ENCODE results near the gene ABHD12B.

DNA sequence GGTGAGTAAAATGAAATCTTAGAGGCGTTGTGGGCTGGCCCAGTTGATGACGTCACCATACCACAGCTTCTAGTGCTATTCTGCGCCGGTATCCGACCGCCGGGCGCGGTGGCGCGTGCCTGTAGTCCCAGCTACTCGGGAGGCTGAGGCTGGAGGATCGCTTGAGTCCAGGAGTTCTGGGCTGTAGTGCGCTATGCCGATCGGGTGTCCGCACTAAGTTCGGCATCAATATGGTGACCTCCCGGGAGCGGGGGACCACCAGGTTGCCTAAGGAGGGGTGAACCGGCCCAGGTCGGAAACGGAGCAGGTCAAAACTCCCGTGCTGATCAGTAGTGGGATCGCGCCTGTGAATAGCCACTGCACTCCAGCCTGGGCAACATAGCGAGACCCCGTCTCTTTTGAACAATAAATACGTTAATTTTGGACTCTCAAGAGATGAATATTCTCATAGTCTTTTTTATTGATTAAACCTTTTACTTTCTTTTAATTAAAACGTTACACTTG lies 354 bp upstream of the RPS29 start:
- RRBS: no CpG with 5 or more reads among the region's 30 CpGs

- RRBS: no CpG with 5 or more reads among the region's 5 CpGs
These were observed 1.9 kb downstream of the MGAT2 start for GRCh38 chr14:49622065-49623322.

- RRBS: no CpG with 5 or more reads among the region's 1 CpG
These were observed 6.4 kb downstream of the KLHDC2 start for GRCh38 chr14:49774141-49774897.

- RRBS: no CpG with 5 or more reads among the region's 3 CpGs
These were observed 27.8 kb downstream of the KLHDC2 start for GRCh38 chr14:49795714-49796212.

GRCh38 chr14:50095693-50096314 lies 20.6 kb downstream of the VCPKMT start:
- RRBS: no CpG with 5 or more reads among the region's 8 CpGs

- RRBS: no CpG with 5 or more reads among the region's 7 CpGs
These were observed 24.1 kb downstream of the DMAC2L start for GRCh38 chr14:50335937-50336861.

DNA sequence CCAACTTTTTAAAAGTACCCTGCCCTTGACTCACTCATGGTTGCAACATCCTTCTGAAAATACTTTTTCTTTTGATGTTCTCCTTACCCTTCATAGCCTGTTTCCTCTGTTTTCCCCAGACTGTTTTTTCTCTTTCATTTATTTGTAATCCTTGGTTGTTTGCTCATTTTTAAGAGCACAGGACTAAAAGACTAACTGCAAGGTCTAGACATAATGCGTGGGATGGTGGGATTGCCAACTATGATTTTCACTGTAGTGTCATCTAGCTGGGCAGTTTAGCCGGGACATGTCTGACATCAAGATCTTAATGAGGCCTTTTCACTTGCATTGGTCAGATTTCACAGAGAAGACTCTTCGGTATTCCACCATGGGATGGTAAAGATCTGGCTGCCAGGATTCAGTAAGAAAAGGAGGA lies 21.3 kb upstream of the CDKL1 start:
- RRBS: no CpG with 5 or more reads among the region's 3 CpGs

GRCh38 chr14:50522024-50522494 lies 10.3 kb downstream of the MAP4K5 start:
- RRBS: no CpG with 5 or more reads among the region's 1 CpG

DNA sequence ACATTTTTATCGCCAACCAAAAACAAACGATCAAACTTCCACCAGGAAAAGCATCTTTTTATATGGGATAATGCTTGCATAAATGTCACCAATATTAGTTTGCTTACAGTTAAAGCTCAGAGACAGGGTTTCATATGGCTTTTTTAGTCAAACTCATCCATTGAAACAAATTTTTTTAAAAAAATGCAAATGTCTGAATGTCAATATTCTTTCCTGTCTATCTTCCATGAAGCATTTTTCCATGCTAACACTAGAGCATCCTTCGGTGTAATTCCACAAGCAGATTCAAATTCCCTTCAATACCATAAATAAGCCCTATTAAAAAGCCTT lies 1.0 kb downstream of the MAP4K5 start:
- RRBS: no CpG with 5 or more reads among the region's 3 CpGs

- RRBS: no CpG with 5 or more reads among the region's 5 CpGs
These were observed 409 bp upstream of the ATL1 start for GRCh38 chr14:50559561-50559911.

- RRBS: 0% methylated on average over 3 of the region's 7 CpGs
These were observed 459 bp downstream of the SAV1 start for GRCh38 chr14:50667804-50667890.

DNA sequence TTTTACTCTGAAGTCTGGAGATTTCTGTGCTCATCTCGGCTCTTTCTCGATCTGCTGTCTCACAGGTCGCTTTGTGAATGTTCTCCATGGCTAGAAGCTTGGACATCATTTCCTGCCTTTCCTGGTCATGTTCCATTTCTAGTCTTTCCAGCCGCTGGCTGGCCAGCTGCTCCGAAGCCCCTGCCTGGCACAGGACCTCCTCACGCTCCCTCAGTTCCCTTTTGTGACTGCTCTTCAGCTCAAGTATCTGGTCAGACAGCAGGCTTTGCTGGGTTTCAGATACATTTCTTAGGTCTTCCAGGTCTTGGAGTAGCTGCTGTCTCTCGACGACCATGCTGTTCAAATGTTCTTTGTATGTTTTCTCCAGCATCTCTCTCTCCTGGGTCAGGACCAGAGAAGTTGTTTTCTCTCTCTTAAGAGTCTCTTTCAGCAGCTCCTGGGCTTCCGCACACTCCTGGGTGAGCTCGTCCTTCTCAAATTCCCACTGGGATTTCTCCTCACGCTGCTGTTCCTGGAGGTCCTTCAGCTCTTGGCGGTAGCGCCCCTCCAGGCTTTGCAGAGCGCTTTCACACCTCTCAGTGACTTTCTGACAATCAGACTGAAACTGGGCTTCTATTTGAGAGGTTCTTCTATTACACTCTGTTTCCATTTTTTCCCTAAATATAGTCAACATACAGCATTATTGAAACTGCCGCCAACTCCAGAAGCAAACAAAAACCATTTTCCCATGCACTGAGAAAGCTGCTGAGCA lies 72.8 kb downstream of the NIN start:
- RRBS: no CpG with 5 or more reads among the region's 15 CpGs

GRCh38 chr14:50871861-50872308 lies at the start of gene ABHD12B:
Gene ABHD12B, plus strand, starts transcription at chr14:50872053.
- RRBS: 11% methylated on average over 22 of the region's 53 CpGs

GRCh38 chr14:50935420-50935909 lies 8.8 kb downstream of the PYGL start:
- RRBS: no CpG with 5 or more reads among the region's 3 CpGs

GRCh38 chr14:50967717-50968030 lies 23.4 kb upstream of the PYGL start:
- RRBS: no CpG with 5 or more reads among the region's 2 CpGs

DNA sequence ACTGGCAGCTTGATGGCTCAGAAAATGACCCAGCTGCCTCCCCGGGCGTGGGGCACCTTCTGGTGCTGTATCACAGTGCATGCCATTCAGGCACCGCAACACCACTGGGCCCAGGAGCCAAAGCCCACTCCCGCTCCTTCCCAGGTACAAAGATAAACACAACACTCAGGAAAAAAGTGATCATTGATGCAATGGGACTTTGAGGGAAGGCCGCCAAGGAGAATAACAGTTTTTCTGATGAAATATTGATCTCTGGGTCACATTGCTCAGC lies 65.7 kb downstream of the TRIM9 start:
- RRBS: no CpG with 5 or more reads among the region's 5 CpGs

GRCh38 chr14:51480067-51480429 lies 171.7 kb upstream of the FRMD6 start:
- RRBS: no CpG with 5 or more reads among the region's 3 CpGs

DNA sequence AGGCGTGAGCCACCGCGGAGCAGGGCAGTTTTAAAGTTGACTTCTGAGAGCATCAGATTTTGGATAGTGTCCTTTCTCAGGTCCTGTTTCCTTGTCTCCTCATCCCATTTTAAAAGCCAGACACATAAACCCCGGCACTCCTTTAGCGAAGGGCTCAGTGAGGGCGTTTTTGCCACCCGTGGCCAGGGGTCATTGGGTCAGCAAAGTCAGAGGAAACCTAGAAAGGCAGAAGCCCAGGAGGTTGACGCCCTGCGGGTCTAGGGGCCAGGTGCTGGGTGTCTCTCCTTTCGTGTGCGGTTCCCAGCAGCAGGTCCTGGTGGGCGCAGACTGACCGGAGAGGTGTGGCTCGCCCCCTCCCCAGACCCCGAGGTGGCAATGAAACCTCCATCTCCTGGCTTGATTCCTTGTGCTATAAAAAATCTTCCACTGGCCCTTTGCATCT lies 1.0 kb upstream of the FRMD6 start:
- RRBS: no CpG with 5 or more reads among the region's 15 CpGs

DNA sequence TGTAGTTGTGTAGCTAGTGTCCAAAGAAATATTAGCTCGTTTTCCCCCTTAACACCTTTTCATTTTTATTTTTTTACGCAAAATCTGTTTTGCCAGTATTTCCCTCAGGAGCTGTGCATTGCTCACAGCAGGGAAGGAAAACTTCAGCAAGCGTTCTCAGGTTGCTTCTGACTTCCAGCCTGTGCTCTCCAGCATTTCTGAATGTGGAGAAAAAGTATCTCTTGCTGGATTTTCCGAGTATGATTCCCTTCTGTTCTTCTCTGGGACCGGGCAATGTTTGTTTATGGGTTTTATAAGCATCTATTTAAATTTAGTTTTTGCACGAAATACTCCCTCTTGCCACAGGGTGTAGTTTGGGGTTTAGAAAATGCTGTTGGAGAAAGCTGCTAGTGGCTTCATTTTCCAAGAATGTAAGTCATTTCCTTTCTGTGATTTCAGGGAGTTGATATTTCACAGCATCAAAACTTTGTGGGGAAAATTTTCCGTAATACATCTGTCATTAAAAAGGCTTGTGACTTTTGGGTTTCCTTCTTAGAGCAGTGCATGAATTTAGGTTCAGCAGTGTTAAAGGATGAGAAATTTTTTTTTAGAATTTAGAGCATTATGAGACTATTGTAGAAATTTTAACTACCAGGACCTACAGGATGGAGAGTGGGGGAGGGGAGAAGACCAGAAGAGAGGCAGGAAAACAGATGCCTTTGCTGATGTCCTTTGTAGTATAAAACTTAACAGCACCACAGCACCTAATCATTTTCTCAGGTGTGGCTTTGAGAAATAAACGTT lies 1.4 kb downstream of the FRMD6 start:
- RRBS: no CpG with 5 or more reads among the region's 8 CpGs

DNA sequence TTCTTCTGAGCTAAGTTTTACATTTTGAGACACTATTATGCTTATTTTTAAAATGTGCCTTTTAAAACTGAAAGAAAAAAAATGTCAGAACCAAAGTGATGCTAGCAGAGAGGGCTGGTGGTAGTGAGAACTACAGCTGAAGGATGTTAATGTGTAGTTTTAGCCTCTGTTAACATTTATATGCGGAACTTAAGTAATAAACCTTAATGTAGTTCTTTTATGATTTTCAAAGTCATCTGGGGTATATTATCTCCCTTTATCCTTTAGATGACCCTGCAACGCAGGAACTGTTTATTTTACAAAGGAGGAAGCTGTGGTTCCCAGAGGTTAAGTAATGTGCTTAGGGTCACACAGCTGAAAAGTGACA lies 23.7 kb downstream of the GNG2 start:
- RRBS: no CpG with 5 or more reads among the region's 2 CpGs

Measured in epithelial cell of prostate (primary cell).